Parietal lobe (tissue), 2 donors: ENCODE results near the gene MMP2.

- RAMPAGE, long total RNA = no peak
These were observed 612.3 kb upstream of the SALL1 start for GRCh38 chr16:51763313-51763752.

DNA sequence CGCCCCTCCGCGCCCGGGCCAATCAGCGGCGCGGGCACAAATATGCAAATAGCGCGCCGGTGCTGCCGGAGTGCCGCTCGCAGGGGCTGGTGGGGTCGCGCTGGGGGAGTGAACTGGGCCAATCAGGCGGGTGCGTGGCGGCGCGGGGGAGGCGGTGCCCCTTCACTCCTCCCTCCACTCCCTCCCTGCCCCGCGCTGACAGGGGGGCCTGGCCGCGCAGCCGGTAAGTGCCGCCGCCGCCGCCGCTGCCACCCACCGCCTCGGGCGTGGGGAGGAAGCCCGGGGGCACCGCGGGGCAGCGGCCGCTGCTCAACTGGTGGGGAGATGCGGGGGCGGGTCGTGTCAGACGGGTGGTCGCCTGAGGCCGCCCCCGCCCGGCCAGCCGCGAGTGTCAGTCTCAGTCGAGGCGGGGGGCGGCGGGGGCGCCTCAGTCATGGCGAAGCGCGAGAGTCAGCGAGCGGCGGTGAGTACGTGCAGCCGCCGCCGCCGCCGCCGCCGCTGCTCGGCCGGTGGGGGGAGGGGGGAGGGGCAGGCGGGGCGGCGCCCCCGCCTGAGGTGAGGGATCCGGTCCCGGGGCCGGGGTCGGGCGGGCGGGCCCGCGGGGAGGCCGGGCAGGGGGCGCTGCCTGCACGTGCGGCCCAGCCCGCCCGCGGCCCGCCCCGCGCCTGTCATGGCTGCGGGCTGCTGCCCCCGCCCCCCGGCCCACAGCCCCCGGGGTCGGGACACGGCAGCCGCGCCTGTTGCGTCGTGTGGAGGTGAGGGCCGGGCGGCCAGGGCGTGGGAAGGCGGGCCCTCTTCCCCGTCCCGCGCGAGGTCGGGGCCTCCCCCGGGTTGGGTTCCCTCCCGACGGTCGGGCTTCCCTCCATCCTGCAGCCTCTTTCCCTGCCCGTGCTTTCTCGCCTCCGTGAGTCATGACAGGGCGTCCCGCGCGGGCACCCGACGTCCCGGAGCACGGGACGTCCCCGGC lies 76.3 kb downstream of the CHD9 start:
- RAMPAGE, long total RNA = no peak

- RAMPAGE, long total RNA = no peak
These were observed 148.1 kb upstream of the RBL2 start for GRCh38 chr16:53286100-53286555.

- RAMPAGE, long total RNA = no peak
These were observed 61.0 kb upstream of the RBL2 start for GRCh38 chr16:53372821-53374082.

GRCh38 chr16:53433444-53433897 lies 800 bp upstream of the RBL2 start:
- RAMPAGE, long total RNA = no peak

GRCh38 chr16:53456581-53457027 lies 22.3 kb downstream of the RBL2 start:
- RAMPAGE, long total RNA = no peak

DNA sequence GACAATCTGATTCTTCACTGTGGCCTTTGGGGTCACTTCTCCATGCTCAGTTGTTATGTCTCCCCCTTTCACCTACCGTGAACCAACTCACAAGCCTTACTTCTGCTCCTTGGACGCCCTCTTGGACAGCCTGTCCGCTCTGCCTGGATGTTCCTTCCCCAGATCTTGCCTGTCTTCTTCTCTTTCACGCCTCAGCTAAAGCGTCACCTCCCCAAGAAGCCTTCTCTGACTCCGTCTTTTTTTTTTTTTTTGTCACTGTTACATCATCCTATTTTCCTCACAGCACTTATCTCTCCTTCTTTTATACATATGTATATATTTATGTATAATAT lies 16.3 kb upstream of the AKTIP start:
- RAMPAGE, long total RNA = no peak

GRCh38 chr16:53549786-53550132 lies 46.8 kb upstream of the AKTIP start:
- RAMPAGE, long total RNA = no peak

- RAMPAGE, long total RNA = no peak
These were observed 19.1 kb downstream of the FTO start for GRCh38 chr16:53722918-53723642.

- RAMPAGE, long total RNA = no peak
These were observed 71.2 kb downstream of the FTO start for GRCh38 chr16:53775189-53775518.

DNA sequence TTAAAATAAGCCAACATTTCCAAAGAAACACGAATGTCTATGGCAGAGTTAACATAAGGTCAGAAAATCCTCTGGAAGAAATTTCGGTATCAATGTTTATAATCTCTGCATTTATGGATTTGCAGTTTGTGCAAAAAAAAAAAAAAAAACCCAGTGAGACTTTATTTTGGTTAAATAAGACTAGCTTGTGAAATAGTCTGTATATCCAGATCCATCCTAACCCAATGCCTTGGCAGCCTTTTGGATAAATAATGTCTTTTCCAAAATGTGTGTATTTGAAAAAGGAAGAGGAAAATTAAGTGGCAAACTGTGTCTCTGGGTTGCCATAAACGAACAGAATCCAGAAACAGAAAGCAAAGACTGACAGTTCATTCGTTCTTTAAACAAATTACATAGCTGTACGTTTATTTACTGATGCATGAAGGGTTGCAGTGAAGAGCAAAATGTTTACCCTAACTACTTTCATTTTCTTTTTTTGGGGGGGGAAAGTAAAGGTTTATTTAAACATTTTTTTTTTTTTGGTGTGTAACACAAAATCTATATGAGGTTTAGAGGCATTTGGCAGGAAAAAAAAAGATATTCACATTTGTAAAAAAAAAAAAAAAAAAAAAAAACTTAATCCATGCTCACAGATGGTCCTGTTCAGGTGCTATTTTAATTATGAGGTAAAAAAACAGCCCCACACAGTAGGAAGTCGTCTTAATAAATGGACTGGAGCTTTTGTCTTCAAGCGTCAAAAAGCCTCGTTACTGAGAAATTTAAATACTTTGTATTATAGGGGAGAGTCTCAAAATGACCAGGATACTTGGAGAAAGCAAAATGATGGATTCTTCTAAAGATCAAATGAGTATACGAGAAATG lies 245.8 kb downstream of the FTO start:
- RAMPAGE, long total RNA = no peak

DNA sequence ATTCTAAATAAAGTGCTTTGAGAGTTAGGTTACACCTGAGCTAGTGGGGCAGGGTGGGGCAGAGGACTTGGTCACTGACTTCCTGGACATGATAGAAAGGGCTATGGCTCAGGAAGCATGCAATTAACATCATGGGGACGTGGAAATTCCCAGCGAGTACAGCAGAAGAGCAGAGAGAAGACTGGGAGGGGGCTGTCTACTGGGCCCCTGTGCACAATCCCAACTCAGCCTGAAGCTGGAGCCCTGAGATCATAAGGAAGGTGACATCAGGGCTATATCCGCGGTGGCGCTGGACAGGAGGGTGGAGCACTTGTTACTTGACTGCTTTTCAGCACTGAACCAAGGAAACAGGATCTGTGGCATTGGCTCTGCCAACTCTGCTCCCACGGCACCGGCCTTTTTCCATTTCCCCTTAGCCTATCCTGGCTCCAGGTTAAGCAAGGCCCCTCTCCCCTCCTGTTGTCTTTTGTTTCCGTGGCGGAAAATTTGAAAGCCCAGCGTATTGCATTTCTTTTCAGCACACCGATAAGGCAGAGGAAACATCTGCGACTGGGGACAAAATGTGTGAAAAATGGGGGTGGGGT lies 124.9 kb upstream of the IRX3 start:
- RAMPAGE, long total RNA = no peak

DNA sequence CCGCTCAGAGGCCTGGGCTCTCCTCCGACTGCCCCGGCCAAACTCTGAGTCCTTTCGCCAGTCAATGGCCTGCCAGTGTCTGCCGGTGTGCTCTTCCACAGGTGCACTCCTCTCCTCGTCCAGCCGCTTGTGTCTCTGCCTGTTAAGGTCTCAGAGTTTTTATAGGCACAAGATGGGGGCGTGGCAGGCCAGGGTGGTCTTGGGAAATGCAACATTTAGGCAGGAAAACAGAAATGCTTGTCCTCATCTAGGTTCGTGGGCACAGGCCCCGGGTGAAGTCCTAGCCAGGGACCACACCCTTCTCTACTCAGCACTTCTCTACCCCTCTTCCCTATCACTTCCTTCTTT lies 170.4 kb upstream of the IRX3 start:
- RAMPAGE, long total RNA = no peak

- RAMPAGE, long total RNA = no peak
These were observed 56.7 kb upstream of the IRX5 start for GRCh38 chr16:54873920-54874371.

DNA sequence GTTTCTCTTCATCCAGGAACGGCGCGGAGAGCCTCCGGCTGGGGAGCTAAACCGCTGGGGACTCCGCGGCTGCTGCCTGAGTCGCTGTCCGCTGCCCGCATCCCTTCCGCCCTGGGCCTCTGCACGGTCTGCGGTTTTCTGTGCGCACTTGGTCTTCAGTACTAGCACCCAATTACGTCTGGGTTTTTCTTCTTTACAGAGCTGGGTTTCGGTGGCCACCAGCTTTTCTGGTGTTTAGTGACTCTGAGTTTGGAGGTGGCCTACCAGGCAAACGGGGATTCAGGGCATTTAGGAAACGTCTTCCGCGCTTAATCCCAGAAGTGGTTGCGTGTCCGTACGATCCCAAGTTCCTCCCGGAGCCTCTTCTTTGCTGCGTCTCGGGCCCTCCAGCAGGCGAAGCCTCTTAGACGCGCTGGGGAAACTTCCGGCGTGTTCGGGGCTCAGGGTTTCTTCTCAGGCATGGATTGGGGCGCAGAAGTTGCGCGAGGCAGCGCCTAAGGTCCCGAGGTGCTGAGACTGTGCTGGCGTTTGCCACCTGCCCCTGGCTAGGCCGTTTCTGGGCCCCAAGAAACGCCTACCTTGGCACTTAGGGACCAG lies 5.9 kb downstream of the IRX5 start:
- RAMPAGE, long total RNA = no peak

DNA sequence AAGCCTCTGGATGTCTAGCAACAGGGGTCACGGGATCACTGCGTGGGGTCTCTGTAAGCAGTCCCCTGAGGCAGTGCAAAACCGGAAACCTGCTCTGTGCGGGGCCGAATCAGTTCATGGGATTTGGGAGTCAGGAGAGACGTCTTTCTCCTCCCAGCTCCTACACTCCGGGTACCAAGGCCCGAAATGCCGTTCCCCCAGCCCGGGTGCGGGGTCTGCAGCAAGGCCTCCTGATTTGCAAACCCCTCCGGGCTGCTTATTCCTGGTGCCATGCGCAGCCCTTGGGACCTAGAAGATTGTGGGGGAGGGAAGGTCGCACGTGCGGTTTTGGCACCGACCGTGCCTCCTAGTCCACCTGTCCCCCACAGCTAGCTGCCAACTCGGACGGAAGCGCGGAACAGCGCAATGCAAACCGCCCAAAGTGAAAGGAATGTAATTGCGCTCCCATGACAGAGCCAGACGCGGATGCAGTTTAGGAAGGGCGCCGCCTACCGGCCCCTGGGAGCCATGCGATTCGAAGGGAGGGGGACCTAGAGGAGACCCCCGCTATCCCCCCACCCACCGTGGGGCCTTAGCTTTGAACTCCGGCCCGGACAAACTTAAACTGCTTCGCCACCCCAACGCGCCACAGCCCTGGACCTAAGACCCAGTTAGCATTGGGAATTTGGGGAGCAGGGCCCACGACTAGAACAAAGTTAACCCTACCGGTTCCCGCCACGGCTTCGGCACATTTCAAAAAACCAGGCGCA lies 6.6 kb downstream of the IRX5 start:
- RAMPAGE, long total RNA = no peak

DNA sequence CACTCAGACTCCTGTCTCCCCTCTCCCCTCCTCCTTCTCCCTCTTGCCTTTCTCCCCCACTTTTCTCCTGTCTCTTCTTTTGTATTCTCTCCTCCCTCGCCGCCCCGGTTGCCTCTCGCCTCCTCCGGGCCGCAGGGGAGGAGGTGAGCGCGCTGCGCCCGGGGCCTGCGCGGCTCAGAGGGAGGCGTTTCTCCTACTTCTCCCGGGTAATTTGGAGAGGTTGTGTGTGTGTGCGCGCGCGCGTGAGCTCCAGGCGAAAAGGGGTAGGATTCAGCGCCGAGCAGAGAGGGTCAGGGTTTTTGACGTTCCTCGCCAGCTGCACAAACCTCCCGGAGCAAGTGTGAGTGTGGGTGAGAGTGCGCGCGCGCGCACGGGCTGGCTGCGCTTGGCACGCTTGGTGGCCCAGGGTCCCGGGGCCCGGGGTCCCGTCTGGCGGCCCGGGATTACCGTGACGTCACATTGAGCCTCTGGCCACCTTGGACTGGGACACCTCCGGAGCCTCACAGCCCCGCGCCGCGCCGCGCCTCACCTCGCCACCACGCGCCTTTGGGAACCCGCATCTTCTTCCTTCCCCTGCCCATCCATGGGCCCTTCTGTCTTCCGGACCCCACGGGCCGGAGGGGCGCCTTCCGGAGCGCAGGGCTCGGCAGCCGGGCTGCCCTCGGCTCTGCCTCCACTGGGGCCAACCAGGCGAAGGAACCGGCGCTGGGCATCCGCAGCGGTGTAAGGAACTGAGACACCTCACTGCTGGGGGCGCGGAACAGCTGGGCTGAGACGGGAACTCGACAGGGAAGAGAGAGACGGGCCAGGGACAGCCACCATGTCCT lies 482 bp downstream of the IRX6 start:
- RAMPAGE, long total RNA = no peak

GRCh38 chr16:55478527-55479828 lies at the start of gene MMP2:
TSS of gene MMP2 (plus strand) at chr16:55479198.
- RAMPAGE, long total RNA = no peak

GRCh38 chr16:55505188-55506453 lies 3.3 kb upstream of the LPCAT2 start:
- RAMPAGE, long total RNA = no peak

DNA sequence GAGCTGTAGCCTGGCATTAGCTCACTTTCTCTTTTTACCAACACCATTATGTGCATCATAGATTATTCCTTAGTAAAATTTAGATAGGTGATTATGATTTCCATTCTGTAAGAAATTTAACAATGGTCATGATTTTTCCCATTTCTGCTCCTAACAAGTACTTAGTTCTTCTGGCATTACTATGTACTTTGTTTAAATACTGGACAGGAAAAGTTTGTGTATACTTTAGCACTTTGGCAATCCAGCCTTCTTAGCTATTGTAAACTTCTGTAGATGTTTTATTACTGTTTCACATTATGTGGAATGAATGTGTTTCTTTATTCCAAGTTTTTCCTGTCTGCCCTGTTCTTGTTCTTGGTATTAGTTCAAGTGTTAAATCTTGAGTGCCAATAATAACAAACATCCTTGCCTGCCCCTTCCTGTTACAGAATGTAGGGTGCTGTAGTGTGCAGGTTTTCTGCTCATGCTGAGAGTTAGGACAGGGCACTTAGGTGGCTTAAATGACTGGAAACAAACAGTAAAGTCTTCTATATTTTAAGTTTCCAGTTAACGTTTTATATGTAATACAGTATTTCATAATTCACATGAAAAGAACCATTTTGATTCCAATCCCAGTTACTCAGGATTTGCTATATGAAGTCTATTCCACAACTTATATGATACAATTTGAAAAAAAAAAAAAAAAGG lies 7.2 kb upstream of the CAPNS2 start:
- RAMPAGE, long total RNA = no peak